ENCODE measurements around the genes TMEM14C and TMEM14B.

DNA sequence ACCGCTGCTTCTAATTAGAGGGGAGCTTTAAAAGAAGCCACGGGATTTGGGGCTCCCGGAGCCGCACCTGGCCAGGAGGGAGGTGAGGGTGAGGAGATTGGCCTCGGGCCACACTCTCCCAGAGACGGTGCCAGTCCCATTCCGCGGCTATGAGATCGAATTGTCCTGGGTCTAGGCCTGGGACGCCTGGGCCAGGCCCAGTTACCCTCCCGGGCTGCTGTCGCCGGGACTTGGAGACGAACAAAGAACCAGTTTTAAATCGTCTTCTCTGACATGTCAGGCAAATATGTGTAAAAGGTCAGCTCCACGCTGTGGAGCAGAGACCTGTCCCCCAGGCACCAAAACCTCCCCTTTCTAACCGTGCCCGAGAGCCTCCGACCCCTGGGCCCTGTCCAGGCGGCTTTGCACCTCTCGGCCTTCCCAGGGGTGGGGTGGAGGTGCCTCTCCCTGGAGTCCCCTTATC, 5.6 kb upstream of the TFAP2A start:
- RRBS: no CpG with 5 or more reads among the region's 21 CpGs

DNA sequence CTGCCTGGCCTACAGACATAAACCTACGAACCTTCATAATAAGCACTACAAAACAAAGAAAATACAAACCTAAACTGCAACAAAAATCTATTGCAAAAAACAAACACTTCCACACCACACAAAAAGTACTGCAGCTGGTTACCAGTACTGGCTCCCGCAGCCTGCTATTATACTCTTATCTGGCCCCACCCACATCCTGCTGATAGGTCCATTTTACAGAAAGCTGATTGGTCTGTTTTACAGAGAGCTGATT, 39.4 kb upstream of the GCNT2 start:
- RRBS: no CpG with 5 or more reads among the region's 2 CpGs

GRCh38 chr6:10722745-10723836, at the start of gene TMEM14C:
TSS of gene TMEM14C (plus strand) at chr6:10723070.
- RRBS: 6% methylated on average over 13 of the region's 63 CpGs

DNA sequence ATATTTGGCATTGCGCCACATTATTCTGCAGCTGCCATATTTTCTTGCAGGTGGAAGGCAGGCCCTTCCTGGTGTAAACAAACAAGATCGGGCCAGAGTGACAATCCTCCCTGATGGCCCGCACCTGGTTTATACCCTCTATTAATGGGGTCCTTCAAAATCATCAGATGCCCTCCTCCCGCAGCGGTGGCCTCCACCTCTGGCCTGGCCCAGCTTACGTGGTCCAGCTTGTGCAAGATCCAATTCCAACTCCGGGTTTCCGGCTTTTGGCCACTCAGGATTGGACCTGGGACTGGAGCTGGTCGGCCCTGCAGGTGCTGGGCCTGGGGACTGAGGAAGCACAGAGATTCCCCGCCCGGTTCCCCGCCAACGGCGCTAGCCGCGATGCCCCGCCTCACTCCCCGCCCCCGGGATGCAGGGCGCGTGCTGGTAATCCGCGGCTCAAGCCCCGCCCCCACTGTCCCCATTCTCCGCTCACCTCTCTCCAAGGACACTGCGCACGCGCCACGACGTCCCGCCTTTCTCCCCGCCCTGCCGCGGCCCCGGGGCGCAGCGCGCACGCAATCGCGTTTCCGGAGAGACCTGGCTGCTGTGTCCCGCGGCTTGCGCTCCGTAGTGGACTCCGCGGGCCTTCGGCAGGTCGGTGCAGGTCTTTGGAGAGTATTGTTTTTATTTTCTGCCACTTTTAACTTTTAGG, at the start of gene TMEM14B:
Gene TMEM14B (plus strand): TSS at position 563 of the 697 bp plus-strand sequence.
- RRBS: 4% methylated on average over 11 of the region's 50 CpGs

DNA sequence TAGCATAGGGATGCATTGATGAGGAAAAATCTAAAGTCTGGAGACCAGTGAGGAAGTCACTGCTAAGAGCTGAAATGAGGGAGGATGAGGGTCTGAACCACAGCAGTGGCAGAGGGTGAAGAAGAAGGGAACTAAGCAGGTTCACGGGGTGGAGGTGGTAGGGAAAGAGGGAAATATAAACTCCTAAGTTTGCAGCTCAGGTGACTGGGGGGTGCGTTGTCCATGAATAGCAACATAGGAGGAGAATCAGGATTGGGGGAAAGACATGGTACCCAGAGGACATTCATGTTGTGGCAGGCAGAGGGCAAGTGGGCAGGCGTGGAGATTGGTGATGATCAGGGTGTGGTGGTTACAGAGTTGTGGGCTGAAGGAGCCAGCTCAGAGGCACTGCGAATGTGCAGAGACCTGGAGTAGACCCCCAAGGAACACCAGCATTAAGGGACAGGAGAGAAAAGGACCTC, 23.2 kb downstream of the TMEM14B start:
- RRBS: no CpG with 5 or more reads among the region's 4 CpGs

DNA sequence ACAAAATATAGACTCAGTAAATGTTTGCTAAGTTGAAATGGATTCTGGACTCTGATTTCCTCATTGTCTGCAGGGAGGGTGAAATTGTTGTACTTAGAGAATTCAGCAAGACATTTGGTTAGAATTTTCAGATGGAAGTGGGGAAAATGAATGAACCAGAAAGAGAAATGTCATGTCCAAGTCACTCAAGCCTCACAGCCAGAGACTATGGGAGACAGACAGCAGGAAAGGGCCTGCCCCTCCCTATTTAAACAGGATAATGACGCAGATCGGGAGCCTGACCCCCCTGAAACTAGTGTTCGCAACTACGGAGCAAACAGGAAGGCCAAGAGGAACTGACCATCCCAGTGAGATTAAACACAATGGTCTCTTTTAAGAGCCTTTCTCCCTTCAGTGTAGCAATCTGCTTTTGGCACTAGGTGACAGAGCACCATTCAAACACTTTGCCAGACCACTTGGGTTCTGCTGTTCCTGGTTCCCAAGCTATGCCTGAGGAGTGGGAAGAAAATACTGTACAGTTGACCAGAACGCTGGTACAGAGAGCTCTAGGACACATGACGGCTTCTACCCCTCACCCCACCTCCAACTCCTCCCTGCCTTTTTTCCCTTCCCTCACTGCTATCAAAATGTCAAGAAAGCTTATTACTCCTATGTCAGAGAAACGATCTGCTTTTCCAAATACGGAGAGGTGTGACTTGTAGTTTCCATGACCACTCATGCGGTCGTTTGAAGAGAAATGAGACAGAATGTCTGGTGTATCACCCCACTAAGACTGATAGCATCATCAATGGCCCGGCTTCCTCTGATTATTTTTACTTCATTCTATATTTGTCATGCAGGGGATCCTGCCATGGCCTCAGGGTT, 13.6 kb downstream of the NEDD9 start:
- RRBS: no CpG with 5 or more reads among the region's 11 CpGs

DNA sequence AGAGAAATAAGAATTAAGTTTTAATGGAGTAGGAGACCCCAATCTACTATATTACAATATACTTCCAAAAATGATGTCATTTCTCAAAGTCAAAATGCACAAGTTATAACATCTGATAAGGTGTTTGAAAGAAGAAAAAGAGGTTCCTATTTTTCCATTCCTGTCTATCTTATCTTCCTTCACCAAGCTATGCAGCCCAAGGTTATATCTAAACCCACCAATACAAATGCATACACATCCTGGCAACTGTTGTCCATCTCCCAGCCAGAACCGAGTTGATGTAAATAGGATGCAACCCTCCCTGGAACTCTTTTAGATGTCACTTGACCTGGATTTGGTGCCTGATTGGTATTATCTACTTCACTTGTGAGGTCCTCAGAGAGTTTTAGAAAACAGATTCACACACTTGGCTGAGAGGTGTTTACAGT, 10.5 kb downstream of the NEDD9 start:
- RRBS: no CpG with 5 or more reads among the region's 1 CpG

- RRBS: no CpG with 5 or more reads among the region's 27 CpGs
Measured at GRCh38 chr6:11228876-11230220, 3.1 kb downstream of the NEDD9 start.

- RRBS: 69% methylated on average over 6 of the region's 20 CpGs
Measured at GRCh38 chr6:11241716-11242307, 9.3 kb upstream of the NEDD9 start.

GRCh38 chr6:11276943-11277691, 44.6 kb upstream of the NEDD9 start:
- RRBS: no CpG with 5 or more reads among the region's 8 CpGs

- RRBS: no CpG with 5 or more reads among the region's 3 CpGs
Measured at GRCh38 chr6:11342001-11342391, 109.5 kb upstream of the NEDD9 start.

GRCh38 chr6:11357275-11358052, 125.0 kb upstream of the NEDD9 start:
- RRBS: no CpG with 5 or more reads among the region's 19 CpGs

- RRBS: no CpG with 5 or more reads among the region's 14 CpGs
Measured at GRCh38 chr6:11382098-11382880, 149.8 kb upstream of the NEDD9 start.

DNA sequence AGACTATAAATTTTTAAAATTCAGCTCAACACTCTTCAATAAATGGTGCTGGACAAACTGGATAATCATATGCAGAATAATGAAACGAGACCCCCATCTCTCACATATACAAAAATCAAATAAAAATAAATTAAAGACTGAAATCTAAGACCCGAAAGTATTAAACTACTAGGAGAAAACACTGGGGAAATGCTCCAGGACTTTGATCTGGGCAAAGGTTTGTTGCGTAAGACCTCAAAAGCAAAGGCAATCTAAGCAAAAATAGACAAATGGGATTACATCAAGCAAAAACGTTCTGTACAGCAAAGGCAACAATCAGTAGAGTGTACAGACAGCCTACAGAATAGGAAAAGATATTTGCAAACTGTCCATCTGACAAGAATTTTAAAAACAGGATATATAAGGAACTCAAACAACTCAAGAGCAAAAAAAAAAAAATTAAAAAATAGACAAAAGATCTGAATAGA, 138.6 kb upstream of the TMEM170B start:
- RRBS: no CpG with 5 or more reads among the region's 4 CpGs

DNA sequence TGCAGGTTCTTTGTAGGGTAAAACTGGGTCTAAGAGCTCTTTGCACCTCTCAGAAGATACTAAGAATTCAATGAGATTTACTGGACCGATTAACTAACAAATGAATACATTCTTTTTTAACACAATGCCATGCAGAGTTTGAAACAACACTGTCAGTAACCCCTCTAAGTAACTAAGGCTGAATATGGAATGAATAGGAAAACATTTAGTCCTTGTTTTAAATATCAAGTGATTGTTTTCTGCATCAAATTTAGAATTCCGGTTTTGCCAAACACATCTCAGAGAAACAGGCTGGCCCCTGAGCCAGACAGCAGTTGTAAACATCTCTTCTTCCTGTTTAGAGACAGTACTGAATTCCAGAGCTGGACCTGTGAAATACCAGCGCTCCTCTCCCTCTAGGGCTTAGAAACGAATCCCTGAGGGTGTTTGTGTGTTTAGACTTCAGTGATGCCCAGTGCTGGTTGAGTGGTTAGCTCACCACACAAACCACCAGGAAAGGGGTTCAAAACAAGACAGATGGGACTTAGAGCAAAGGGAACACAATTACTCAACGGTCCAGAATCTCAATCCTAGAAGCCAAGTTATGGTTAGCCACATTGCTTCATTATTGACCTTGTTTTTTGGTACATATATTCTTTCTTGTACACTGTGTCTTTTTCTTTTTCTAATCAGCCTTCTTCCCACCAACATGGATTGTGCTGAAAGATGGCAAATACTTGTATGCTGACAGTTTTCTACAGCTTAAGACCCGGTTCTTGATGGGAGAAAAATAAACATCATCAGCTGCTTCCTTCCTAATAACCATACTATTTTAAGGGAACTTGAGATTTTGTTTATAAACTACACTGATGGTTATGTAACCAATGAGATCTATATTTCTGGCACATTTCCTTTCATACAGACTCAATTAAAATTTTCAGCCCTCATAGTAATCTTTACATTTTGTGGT, 108.6 kb upstream of the TMEM170B start:
- RRBS: no CpG with 5 or more reads among the region's 6 CpGs

GRCh38 chr6:11609056-11609585, 71.6 kb downstream of the TMEM170B start:
- RRBS: no CpG with 5 or more reads among the region's 6 CpGs

- RRBS: no CpG with 5 or more reads among the region's 9 CpGs
Measured at GRCh38 chr6:11723122-11723716, 55.4 kb downstream of the ADTRP start.

GRCh38 chr6:11754509-11755264, 23.9 kb downstream of the ADTRP start:
- RRBS: no CpG with 5 or more reads among the region's 9 CpGs

GRCh38 chr6:11779052-11780066, 756 bp upstream of the ADTRP start:
- RRBS: no CpG with 5 or more reads among the region's 7 CpGs